Measurements from ENCODE around the gene TIMM8B.

DNA sequence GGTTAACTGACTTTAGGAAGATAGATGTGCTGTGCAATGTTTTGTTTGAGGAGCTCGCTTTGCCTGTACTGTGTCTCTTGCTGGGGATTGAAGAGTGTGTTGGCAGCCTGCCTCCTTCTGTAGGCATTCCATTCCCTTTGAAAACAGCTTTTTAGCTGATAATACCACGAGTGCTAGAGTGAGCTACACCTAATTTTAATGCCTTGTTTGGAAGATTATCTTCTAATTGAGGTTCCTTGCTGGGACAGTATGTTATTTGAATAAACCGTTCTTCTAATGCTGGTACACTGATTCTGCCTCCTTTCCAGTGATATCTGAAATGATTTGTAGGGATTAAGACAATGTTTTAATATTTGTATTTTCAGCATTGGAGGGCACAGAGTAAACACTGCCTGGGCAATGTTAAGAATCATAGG lies 7.3 kb downstream of the DDX10 start:
- RRBS: no CpG with 5 or more reads among the region's 3 CpGs

DNA sequence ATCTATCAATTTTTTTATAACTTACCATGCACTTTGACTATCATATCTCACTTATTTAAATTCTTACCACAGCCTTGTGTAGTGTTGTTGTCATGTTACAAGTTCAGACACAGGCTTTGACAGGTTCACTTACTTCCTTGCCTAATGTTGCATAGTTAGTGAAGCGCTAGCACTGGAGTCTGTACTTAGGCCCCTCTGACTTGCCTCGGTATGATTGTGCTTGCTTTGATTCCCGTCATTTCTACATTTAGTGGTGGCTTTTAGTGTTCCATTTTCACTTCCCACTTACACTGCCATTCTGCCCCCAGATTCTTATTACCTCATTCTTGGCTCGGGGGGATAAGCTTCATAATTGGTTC lies 68.5 kb downstream of the DDX10 start:
- RRBS: no CpG with 5 or more reads among the region's 4 CpGs

GRCh38 chr11:108806186-108807124 lies 141.6 kb downstream of the DDX10 start:
- RRBS: no CpG with 5 or more reads among the region's 11 CpGs

GRCh38 chr11:109123844-109124233 lies 298.2 kb upstream of the C11orf87 start:
- RRBS: no CpG with 5 or more reads among the region's 4 CpGs

- RRBS: no CpG with 5 or more reads among the region's 9 CpGs
Observed at GRCh38 chr11:110068945-110069883, 24.0 kb upstream of the ZC3H12C start.

GRCh38 chr11:110076170-110077106 lies 16.8 kb upstream of the ZC3H12C start:
- RRBS: no CpG with 5 or more reads among the region's 10 CpGs

- RRBS: no CpG with 5 or more reads among the region's 2 CpGs
Observed at GRCh38 chr11:110100758-110101366, 7.7 kb downstream of the ZC3H12C start.

DNA sequence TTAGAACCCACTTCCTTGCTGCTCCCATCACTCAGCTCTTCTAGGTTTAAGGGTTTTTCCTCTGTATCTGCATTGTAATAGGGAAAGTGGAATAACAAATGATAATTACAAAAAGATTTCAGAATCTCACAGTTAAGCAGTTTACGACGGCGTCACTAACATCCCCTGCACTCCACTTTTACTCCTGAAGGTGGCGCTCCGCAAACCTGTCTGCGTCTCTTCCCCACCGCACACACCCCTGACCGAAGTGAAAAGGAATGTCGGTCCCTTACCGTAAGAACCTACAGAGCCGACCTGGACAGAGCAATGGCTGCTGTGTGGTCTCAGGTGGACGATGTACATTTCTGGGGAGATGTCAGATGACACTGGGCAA lies 80.9 kb downstream of the ZC3H12C start:
- RRBS: no CpG with 5 or more reads among the region's 12 CpGs

GRCh38 chr11:110377030-110377592 lies 52.6 kb upstream of the FDX1 start:
- RRBS: no CpG with 5 or more reads among the region's 4 CpGs

- RRBS: no CpG with 5 or more reads among the region's 6 CpGs
Observed at GRCh38 chr11:111308145-111308414, 9.7 kb downstream of the POU2AF3 start.

GRCh38 chr11:111351267-111351801 lies 27.7 kb downstream of the POU2AF1 start:
- RRBS: no CpG with 5 or more reads among the region's 7 CpGs

- RRBS: no CpG with 5 or more reads among the region's 14 CpGs
Observed at GRCh38 chr11:111416181-111416891, 37.3 kb upstream of the POU2AF1 start.

GRCh38 chr11:111439028-111439500 lies 60.0 kb upstream of the POU2AF1 start:
- RRBS: no CpG with 5 or more reads among the region's 7 CpGs

- RRBS: no CpG with 5 or more reads among the region's 10 CpGs
Observed at GRCh38 chr11:111559863-111560331, 19.4 kb downstream of the LAYN start.

DNA sequence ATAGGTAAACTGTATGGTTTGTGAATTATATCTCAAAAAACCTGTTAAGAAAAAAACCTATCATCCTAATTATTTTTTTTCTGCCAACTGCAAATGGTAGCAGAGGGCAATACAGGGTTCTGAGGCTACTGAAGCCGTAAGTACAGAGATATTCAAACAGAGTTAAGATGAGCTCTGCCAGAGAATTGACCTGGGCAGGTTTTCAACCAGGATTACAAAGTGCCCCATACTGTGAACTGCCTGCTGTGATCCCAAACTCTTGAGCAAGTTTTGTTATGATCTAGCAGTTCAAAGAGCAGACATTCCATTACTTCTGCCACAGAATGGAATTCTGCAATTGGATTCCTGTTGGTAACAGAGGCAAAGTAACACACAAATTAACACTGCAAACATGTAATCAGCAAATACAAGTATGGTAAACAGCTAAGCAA lies 31.3 kb downstream of the ALG9 start:
- RRBS: no CpG with 5 or more reads among the region's 1 CpG

DNA sequence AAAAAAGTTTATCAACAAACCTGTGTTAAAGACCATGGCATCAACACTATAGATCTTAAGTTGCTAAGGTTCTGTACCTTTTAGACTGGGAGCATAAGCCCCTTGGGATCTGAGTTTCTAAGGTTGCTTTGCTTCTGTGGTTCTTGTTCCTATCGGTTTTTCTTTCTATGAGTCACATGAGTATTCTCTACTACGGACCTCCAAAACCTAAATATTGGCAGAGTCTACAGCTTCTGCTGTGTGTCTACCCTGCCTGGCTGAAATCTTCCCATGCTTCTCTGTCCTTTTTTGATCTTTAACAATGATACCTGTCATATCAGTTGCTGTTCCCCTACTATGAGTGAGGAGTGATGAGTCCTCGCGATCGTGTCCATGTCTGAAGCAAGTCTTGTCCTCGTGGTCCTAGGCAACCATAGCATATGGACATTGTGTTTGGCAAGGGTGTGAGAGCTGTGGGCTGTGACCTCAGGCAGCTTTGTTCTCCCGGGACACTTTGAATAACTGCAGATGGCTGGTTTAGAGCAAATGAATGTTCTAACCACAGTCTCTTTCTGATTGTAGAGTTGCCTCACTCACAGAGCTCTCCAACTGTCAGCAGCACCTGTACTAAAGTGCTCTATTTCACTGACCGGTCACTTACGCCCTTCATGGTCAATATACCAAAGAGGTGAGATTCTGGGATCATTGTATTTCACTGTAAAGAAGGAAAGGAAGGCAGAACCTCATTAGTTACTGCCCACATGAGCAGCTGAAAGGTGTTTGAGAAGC lies 8.9 kb upstream of the DLAT start:
- RRBS: no CpG with 5 or more reads among the region's 9 CpGs

GRCh38 chr11:112024117-112024620 lies 1.0 kb upstream of the DLAT start:
- RRBS: no CpG with 5 or more reads among the region's 8 CpGs

DNA sequence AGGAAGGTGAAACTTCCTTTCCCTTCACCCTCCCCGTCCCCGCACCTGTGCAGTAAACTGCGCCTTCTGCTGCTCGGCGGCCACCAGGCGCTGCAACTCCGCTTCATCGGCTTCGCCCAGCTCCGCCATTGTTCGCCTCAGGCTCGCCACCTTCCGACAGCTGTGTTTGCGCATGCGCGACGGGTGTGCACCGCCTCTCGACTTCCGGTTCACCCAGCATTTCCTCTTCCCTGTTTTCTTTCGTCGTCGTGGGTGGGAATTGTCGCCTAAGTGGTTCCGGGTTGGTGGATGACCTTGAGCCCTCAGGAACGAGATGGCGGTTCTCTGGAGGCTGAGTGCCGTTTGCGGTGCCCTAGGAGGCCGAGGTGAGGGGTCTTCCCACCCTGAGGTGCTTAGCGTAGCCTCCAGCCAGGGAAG lies at the start of gene TIMM8B:
Gene TIMM8B, minus strand, starts transcription at position 162 of the 417 bp plus-strand sequence.
- RRBS: 2% methylated on average over 4 of the region's 31 CpGs

- RRBS: no CpG with 5 or more reads among the region's 1 CpG
Observed at GRCh38 chr11:112176540-112177145, 1.3 kb downstream of the BCO2 start.

DNA sequence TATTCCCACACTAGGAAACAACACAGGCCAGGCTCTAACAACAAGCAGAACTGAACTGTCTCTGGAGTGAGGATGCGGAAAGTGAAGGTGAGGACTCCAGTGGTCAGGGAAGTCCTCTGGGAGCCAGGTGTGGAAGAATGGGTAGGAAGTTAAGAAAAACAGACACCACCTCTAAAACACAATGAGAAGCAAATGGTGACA lies 298.5 kb upstream of the PLET1 start:
- RRBS: no CpG with 5 or more reads among the region's 1 CpG

Data from HTR-8/SVneo (cell line).